Airway epithelial cell (primary cell): ENCODE measurements around a stretch of chr10.

GRCh38 chr10:32957819-32957984 is 328 bp downstream of the ITGB1 start:
- RAMPAGE, long total RNA = no peak

- RAMPAGE, long total RNA = no peak
These were observed 12.9 kb upstream of the ITGB1 start for GRCh38 chr10:32970892-32971382.

GRCh38 chr10:32971438-32972349 is 13.7 kb upstream of the ITGB1 start:
- RAMPAGE, long total RNA = no peak

- RAMPAGE, long total RNA = no peak
These were observed 37.7 kb upstream of the ITGB1 start for GRCh38 chr10:32995710-32996122.

GRCh38 chr10:33115614-33116120 is 157.6 kb upstream of the ITGB1 start:
- RAMPAGE, long total RNA = no peak

DNA sequence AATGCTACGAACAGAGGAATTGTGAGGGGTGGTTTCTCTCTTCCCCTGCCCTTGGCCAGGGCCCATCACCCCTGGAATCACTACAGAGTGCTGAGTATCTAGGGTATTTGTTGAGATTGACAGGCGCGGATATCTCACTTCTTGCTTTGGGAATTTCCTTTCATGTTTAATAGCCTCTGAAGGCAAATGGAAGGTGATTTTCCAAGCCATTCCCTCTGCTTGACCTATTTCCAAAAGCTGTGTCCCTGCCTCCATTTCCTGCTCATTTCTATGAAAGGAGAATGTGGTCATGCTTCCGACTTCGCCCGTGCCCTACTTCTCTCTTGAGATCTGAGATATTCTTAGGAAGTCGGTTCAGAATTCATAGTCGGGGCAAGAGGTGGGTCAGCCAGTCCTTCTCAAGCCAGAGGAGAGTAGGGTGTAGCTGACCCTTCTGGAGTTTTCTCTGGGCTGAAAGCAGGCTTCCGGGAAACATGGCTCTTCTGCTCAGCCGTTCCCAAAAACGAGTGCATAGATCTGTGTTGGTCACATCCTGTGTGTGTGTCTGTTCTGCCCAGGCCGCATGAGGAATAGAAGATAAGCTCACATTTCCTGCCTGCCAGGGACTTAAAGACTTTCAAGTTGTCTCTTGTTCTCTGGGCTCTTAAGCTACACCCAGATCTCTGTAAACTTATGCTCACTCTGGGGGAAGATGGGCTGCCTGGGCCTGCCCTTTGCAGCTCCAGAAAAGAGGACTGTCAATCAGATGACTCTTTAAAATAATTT is 168.0 kb upstream of the ITGB1 start:
- RAMPAGE, long total RNA = no peak

- RAMPAGE, long total RNA = no peak
These were observed 178.2 kb upstream of the ITGB1 start for GRCh38 chr10:33136098-33136820.

- RAMPAGE, long total RNA = no peak
These were observed 178.8 kb upstream of the ITGB1 start for GRCh38 chr10:33136877-33137171.

DNA sequence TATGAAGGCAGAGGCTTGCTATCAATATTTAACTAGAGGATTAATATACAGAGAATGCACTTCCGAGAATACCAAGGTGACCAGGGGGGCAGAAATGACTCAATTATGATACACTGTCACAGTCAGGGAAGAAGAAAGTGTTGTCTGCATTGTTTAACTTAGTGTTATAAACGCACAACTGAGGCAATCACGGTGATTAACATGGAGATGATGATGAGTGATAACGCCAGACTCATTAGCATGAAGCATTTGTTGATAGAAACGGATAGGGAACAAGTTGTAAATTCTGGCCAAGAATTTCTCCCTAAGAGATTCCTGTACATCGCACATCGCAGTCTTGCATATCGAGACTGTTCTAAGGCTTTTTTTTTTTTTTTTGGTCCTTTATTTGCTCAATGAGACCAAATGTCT is 178.2 kb downstream of the NRP1 start:
- RAMPAGE, long total RNA = no peak

DNA sequence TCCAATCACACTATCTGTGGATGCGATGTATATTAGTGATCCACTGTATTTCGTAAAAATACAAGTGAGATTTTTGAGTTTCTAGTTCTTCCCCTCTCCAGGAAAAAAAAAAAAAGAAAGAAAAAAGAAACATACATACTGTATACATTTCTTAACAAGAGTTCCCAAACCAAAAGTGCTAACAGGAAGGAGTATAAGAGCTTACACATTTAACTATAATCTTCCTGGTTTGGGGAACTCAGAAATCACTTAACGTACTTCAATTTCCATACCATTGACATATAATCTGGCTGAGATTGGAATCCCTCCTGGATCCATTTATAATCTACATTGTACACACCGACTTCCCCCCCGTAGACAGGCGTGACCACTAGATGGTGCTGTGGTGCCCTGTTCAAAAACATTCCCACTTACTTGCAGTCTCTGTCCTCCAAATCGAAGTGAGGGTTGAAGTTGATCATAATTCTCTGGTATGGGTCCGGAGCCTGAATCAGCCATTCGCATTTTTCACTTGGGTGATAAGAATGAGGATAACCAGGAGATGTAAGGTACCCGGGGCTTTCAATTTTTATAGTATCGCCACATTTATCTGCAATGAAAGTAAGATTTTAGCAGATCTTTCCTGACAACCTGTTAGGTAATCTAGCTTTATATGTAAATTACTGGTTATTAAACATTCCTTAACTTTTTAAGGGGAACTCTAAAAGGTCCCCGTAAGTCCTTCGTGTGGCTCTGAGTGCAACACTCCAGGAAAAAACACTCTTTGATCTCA is 4.0 kb downstream of the NRP1 start:
- RAMPAGE, long total RNA = no peak

- RAMPAGE, long total RNA = no peak
These were observed 565.4 kb downstream of the PARD3 start for GRCh38 chr10:34249690-34250195.

DNA sequence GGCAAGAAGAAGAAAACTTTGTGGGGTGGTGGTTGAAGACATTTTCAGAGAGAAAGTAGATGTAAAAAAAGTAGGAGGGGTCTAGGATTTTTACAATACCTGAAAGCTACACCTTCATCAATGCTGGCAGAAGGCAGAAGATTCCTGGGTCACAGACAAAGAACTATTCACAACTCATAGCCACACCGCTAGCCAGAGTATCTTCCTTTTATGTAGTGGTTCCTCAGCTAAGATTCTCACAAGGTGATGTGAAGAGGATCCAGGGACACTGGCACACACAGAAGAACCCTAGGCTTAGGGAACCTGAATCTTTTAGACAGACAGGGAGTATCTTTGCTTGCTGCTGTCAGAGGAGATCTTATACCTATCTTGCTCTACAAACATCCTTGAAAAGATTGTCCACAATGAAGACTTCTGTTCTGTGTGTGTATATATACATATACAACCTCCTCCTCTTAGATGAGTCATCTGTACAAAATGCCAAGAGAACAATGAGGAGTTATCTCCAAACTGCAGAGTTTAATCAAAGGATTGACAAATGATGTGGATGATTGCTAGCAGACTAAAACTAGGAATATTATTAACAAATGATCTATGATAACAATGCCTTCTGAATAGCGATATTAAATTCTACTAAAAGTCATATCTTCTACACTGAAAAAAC is 409.4 kb downstream of the PARD3 start:
- RAMPAGE, long total RNA = no peak

GRCh38 chr10:34642362-34643150 is 172.5 kb downstream of the PARD3 start:
- RAMPAGE, long total RNA = no peak

DNA sequence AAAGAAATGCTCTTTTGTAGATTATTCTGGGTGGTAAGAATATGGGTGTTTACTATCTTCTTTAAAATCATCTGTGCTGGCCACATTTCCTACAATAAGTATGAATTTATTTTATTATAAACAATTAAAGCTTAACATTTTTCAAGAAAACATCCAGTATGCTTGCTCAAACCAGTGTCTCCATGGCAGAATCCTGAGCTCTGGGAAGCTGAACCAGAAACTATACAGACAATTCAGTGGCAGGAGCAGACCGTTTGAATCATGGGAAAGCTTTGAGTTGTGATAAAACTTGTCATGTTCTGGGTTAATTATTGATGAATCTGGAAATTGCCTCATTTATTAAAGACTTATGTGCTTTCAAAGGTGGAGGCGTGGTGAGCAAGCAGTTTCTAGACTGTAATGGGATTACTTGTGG is 25.3 kb downstream of the PARD3 start:
- RAMPAGE, long total RNA = no peak

GRCh38 chr10:35011611-35012298 is 78.4 kb downstream of the CUL2 start:
- RAMPAGE, long total RNA = no peak

GRCh38 chr10:35211078-35211833 is 84.6 kb downstream of the CREM start:
- RAMPAGE, long total RNA = no peak

DNA sequence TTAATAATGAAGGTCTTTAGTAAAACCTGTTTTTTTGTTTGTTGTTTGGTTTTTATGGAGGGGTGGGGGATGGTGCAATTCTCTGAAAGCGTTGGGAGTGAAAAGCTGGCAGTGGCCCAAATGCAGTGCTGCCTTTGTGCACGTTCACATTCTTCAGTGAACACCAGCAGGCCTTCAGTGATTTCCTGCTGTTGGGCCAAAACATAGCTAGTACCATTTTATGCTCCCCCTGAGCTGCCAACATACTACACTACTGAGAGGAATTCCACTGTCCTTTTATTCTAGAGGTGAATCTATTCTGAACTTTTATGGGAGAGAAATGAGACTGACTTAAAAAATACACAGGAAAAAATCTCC is 50.5 kb downstream of the CCNY start:
- RAMPAGE, long total RNA = no peak

DNA sequence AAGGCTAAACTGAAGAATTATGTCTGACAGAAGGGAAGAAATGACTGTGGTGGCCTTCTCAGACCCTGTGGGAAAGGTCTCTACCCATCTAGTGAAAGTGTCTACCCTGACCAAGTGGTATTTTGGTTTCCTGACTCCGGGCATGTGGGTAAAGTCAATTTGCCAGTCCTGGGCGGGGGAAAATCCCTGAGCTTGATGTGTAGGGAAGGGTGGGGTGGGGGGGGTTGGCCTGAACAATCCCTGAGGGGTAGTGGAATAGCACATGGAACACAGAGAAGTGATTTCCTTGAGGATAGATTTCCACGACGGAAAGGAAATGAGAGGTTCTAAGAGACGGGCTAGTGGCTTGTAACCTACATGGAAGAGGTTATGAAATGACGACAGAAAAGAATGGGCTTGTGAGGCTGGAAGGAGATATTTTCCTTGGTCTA is 66.6 kb downstream of the CCNY start:
- RAMPAGE, long total RNA = no peak

- RAMPAGE, long total RNA = no peak
These were observed 71.3 kb downstream of the CCNY start for GRCh38 chr10:35407467-35408155.

DNA sequence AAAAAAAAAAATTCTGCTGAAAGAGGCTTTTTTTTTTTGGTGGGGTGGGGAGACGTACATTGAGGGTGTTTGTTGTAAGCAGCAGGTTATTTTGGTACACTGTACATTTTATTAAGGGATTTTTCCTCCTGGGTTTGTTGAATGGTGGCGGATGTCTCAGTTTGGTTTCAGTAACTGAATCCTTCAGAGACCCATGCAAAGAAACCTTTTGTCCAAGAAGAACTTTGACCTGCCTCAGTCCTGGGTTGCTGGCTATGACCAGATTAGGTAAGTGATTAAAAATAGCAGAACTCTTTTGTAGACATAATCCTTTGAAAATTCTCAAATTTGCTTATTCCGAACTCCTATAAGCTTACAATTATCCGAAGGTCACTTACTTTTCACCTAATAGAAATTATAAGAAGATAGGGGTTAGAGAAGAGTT is 87.2 kb downstream of the CCNY start:
- RAMPAGE, long total RNA = no peak